Measurements from ENCODE around the gene IFNB1.

GRCh38 chr9:17988595-17988906 lies 409.7 kb downstream of the SH3GL2 start:
- PRO-cap = no peak

GRCh38 chr9:19166427-19166841 lies 39.1 kb upstream of the PLIN2 start:
- PRO-cap = no peak

GRCh38 chr9:19229702-19230024 lies 830 bp upstream of the DENND4C start:
- PRO-cap = unidirectional peak, plus-strand start at chr9:19229932

GRCh38 chr9:19375826-19376375 lies 4.1 kb downstream of the RPS6 start:
- PRO-cap = no peak

DNA sequence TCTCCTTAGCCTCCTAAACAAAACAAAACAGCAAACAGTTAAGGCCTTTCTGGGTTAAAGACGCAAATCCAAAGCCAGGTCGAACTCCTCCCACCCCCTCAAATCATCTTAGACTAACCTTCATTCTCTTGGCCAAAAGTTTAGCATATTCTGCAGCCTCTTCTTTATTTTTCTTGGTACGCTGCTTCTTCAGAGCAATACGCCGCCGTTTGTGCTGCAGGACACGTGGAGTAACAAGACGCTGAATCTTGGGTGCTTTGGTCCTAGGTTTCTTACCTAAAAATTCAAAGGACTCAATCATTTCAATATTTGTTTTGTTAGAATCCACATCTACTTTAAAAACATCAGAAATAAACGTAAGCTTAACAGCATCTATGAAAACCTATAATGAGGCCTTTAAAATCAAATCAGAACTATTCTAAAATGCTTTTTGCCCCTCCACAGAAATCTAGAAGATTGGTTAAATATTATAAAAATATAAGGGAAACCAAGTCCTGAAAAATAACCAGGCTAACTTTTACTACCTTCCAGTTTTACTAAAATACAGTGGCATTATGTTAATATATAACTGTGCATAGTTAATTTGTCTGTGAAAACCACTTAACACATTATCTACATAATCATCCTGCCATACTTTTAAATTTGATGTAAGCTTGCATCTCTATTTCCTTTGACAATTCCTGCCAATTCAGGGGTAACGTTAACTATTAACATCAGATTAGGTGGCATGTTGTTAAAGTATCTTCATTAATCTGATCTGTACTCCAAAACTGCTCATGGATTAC lies 3.5 kb downstream of the RPS6 start:
- PRO-cap = no peak

GRCh38 chr9:20028603-20029206 lies 239.9 kb upstream of the SLC24A2 start:
- PRO-cap = no peak

DNA sequence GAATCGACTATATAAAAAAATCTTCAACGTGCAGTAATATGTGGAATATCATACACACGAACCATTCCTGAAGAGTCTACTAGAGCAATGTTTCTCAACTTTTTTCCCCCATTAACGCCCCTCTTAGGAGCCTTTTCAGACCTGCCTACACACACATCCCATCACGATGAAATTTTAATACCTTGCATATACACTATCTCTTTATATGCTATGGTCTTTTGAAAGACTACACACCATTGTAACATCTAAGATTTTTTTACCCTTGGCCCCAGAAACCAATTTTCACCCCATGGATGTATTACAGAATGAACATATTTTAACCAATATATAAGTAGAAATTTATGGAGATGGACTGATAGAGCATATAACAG lies 370.3 kb upstream of the SLC24A2 start:
- PRO-cap = no peak

- PRO-cap = no peak
Observed at GRCh38 chr9:20640705-20641143, 18.4 kb upstream of the MLLT3 start.

- PRO-cap = no peak
Observed at GRCh38 chr9:21077768-21078173, at the start of gene IFNB1. Gene IFNB1, minus strand, starts transcription at chr9:21077942.

GRCh38 chr9:21564458-21564950 lies 82.4 kb upstream of the IFNE start:
- PRO-cap = no peak

GRCh38 chr9:21995965-21996281 lies 13.2 kb downstream of the CDKN2B start:
- PRO-cap = no peak

GRCh38 chr9:23621825-23622388 lies 204.1 kb downstream of the ELAVL2 start:
- PRO-cap = no peak

GRCh38 chr9:23850048-23850913 lies 24.2 kb upstream of the ELAVL2 start:
- PRO-cap = no peak

GRCh38 chr9:24861604-24862154 lies 316.0 kb upstream of the IZUMO3 start:
- PRO-cap = no peak

DNA sequence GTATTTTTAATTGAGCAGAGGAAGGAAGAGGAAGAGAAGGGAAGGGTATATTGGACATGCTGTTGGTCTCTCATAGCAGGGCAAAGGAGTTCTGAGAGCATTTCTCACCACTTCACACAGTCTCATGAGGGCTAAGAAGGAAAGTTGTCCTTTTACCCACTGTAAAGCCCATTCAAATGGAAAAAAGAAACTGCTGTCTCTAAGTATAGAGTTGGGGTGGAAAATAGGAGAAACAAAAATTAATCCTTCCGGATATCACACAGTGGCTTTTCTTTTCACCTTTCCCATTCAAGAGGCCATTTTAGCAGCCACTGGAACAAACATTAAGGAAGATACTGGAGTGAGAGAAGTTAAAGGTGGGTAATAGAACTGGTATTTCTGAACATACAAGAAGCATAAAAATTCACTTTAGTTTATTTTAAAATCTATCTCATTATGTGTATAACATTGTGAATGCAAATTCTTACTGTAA lies 377.3 kb upstream of the TUSC1 start:
- PRO-cap = no peak

- PRO-cap = unidirectional peak, plus-strand start at chr9:26976080
Observed at GRCh38 chr9:26975520-26976802, 19.7 kb downstream of the IFT74 start.

- PRO-cap = no peak
Observed at GRCh38 chr9:27109634-27109965, 575 bp downstream of the TEK start.

DNA sequence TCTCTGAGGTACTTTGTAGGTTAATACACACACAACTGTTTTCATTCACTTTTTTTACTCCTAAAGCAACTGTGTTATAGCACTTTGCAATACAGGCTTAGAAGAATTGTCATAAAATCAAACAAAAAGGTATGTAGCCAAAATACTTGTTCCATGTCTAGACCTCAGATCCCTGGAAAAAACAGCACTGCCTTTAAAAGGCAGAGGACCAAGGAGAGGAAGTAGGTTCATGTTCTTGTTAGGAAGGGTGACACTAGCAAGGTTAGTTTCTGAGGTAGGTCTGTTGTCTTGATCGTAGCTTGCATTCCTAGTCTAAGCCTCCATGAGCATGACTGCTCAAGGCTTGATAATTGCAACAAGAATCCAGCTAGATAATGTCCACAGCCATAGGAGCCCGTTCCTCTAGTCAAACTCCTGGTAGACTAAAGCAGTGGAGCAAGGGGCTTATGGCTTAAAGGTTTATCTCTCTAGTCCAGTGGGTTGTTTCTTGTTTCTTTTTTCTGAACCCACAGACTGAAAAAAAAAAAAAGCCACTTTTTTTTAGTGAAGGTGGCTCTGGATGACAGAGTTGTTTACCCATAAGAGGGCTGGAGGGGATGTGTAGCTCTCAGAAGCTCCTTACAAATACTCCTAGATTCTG lies 2.1 kb downstream of the TEK start:
- PRO-cap = no peak

GRCh38 chr9:27183879-27184408 lies 74.9 kb downstream of the TEK start:
- PRO-cap = unidirectional peak, minus-strand start at chr9:27184147

DNA sequence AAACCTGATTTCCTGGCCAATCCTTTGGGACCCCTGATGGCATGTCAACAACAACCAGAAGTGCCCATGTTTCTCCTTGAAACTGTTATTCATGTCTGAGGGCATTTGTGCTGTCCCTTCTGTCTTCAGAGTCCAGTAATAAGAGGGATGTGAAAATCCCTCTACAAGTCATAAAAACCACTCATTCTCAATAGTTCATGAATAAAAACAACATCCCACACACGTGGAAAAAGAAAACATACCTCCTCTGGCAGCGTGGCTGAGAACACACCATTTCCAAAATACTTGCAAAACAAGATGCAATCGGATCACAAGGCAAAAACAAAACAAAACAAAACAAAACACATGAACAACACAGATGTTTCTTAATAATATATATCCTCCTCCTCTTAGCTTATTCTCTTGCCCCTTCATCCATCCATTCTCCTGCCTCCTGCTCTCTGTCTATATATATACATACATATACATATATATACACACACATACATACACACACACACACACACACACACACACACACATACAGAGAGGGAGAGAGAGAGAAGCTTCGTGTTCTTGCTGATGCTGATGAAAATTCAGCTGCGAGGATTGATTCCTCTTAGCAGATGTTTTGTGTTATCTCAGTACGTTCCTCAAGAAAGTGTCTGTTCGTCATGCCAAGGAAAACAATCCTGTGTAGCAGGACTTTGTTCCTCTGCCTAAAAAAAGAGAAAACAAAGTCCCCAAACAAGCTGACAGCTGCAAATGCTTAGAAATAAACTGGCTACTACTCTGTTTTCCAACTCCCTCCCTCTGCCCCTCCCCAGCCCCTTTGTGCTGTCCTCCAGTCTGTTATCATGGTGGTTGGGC lies 71.1 kb upstream of the EQTN start:
- PRO-cap = no peak